Metastatic Pancreatic Carcinoma in the Ovary (tissue), 1 donor: ENCODE results near the gene FXYD2.

DNA sequence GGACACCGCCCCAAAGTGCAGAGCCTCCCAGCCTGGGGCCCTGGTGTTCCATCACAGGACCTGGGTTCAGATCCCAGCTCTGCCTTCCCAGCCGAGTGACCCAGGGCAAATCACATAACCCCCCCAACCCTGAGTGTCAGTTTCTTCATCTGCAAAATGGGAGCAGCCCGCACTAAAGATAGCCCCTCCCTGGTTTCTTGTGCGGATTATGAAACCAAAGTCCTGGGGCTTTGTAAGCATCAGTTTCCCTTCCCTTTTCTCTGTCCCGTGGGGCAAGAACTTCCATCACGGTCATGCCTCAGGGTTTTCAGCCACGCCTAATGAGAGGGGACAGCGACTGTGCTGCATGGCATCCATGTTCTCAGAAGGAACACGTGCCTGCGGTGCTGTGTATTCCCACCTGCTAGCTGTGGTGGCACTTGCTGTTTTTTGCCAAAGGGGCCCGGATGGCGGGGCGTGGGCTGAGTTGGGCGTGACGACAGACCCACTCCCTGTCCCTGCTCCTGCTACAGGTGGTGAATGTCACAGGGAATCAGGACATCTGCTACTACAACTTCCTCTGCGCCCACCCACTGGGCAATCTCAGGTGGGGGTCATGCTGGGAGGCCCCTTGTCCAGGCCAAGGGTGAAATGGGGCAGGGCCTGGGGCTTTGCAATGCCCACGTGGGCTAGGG, 9.6 kb upstream of the TAGLN start:
- PRO-cap: no peak

GRCh38 chr11:117203733-117203930, 4.5 kb downstream of the TAGLN start:
- PRO-cap: no peak

- PRO-cap: no peak
Measured at GRCh38 chr11:117218620-117218966, 13.3 kb downstream of the PCSK7 start.

- PRO-cap: no peak
Measured at GRCh38 chr11:117300639-117301045, 15.4 kb downstream of the BACE1 start.

GRCh38 chr11:117309113-117309742, 6.8 kb downstream of the BACE1 start:
- PRO-cap: no peak

GRCh38 chr11:117328409-117328801, 751 bp downstream of the CEP164 start:
- PRO-cap: no peak

DNA sequence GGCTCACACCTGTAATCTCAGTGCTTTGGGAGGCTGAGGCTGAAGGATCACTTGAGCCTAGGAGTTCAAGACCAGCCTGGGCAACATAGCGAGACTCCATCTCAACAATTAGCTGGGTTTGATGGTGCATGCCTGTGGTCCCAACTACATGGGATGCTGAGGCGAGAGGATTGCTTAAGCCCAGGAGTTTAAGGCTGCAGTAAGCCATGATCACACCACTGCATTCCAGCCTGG, 62.6 kb downstream of the CEP164 start:
- PRO-cap: no peak

DNA sequence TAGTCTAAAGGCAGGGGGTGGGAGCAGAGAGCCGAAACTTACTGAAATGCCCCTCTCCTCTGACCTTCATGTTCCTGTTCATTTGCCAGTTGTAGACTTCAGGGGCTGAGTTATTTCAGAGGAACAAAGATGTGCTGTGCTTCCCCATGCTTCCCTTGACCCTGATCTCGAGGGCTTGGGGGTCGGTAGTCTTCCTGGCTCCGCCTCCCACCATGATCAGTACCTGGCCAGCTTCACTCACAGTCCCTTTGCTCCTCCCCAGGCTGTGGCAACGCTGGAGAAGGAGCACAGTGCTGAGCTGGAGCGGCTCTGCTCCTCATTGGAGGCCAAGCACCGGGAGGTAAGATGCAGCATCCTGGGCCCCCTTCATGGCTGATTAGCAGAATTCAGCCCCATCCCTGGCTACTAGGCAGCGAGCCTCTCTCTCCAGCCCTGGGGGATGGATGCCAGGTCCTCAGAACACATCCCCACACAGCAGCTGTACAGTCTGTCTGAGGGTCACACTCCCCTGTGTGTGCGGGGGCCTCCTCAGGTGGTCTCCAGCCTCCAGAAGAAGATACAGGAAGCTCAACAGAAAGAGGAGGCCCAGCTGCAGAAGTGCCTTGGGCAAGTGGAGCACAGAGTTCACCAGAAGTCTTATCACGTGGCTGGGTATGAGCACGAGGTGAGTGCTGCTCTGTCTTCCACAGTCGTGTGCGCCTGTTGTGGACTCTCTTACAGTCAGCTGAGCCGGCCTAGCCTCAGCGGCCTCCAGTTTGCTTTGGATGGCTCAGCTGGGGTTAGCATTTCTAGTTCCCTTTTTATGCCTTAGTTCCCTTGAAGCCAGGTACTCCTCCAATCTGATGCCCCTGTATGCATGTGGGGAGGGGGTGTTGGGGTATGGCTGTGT, 64.6 kb downstream of the CEP164 start:
- PRO-cap: no peak

DNA sequence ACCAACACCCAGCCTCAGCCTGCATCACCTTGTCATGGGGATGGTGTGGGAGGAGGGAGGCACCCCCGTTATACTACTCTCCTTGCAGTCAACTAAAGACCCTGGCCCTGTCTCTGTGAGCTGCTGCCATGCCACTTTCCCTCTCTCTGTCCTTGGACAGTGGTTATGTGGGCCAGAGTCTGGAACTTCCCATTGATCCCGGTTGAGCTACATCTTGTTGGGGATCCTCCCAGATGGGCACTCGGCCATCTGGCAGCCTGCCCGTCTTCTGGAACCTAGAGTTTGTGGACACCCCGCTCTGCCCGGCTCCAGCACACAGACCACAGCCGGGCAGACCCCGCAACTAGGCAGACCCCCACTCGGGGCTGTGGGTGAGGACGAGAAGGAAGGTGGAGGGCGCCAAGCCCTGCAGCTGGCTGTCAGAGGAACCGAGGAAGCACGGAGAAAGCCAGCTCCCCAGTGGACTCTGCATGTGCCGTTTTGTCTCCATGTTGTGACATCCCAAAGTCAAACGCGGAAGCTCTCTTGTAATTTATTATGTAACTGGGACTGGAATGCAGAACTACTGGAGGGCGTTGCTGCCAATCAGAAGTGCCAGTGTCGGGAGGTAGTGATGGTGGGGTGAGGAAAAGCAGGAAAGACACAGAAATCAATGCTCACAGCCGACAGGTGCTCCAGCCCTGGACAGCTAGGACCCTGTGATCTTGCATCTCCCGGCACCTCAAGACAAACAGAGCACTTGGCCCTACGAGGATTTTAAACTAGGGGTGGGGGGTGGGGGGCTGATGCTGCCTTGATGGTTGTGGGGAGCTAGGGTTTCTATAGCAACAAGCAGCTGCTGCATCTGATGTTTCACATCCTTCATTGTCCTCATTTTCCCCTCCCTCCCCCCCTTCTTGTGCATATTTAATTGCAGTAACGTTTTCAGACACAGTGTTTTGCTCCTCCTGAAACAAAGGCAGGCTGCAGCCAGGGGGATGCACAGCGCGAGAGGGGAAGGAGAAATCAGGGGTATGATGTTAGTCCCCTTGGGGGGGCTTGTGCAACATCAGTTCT, 207.8 kb downstream of the CEP164 start:
- PRO-cap: bidirectional peak, plus-strand start at position 613 of the sequence, minus-strand start at position 495 of the sequence

GRCh38 chr11:117823904-117825046, at the start of gene FXYD2:
Gene FXYD2, minus strand, starts transcription at chr11:117824744.
- PRO-cap: no peak

DNA sequence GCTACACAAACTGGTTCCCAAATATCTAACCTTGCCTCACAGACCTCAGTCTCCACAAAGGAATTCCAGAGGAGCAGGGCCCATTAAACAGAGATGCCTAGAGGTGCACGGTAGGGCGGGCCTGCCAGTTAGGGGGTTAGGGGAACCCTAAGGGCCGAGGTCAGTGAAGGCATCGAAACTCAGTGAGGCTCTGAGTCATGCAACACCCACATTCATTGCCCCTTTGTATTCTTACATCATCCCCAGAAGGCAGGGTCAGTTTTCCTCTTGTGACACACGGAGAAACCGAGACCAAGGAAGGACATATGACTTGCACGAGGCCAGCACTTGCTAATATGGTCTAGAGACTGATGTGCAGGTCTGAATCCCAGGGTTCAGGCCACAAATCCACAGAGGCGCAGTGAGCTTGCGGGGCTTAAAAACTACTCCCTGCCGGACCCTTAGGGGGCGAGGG, 17.5 kb upstream of the FXYD2 start:
- PRO-cap: no peak

DNA sequence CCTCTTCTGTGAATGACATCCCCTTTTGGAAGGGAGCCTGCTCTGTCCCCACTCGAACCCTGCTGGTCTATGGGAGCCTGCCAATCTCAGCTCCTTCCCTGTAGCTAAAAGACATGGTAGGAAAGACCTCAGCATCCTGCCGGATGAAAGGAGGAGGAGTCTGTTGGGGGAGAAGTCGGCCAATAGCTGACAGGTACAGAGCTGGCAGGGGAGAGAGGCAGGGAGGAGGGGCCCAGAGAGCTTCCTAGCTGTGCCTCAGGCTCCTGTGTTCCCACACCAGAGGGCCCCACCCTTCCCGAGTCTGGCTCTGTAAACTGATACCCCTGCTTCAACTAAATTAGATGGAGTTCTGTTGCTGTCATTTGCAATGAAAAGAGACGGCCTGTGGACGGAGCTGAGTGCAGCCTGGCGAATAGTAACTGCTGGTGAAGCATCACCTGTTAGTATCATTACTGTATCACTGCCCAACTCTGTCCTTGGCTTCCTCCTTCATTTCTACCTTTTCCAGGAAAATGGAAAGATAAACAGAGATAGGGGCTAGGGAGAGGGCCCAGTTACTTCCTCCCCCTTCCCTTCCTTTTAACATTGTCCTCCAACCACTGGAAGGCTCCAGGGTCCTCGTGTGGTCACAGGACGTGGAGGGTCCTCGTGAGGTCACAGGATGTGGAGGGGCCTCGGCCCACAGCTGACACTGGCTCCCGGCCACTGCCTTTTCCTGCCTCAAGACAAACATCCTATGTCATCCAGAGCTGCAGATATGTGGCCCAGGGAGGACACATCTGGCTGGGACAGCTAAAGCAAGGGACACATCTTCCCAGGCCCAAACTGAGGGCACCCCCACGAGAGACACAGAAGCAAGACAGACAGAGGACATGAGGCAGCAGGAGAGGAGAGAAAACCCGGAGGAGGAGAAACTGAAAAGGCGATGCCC, 15.0 kb downstream of the FXYD6 start:
- PRO-cap: no peak

DNA sequence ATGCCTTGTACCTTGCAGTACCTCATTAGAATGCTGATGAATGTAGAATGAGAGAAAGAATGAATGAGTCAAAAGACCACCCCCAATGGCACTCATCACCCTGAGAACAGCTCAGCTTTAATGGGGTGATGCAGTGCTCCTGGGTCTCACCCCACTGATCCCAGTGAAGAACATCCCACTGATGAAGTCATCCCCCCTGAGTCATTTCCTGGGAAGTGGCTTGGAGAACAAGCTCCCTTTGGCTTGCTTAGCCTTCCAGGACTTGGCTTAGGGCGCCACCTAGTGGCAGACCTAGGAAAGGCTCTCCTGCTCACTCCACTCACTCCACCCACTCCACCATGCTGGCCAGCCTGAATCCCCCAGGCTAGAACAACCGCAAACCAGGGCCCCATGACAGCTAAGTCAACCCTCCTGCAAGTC, 17.6 kb upstream of the TMPRSS13 start:
- PRO-cap: no peak

DNA sequence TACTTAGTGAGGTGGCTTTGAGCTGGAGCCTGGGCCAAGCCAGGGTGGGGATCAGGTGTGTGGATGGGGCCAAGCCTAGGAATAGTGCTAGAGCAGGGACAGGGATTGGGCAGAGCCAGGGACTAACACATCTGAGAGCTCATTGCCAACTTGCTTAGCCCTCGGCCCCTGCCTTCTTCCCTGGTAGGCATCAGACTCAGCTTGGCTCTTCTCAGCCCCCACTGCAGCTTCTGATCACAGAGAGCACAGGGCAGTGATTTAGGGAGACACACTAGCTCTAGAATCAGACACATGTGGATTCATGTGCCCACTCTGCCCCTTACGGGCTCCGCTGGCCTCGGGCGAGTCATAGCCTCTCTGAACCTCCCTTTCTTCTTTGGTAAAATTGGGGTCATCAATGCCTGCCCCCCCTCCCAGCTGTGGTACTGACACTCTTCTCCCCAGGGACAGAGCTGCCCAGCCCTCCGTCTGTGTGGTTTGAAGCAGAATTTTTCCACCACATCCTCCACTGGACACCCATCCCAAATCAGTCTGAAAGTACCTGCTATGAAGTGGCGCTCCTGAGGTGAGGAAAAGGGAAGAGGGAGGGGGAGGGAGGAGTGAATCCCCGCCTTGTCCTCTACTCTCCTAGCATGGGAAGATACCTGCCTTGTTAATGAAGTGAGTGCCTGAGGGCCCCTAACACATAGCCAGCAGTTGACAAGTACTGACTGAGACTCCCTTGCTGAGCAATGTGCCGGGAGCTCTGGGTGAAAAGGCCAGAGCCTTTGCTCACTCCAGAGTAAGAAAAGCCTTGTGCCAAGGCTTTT, 1.9 kb downstream of the IL10RA start:
- PRO-cap: no peak

- PRO-cap: unidirectional peak, minus-strand start at chr11:118012314
Measured at GRCh38 chr11:118011784-118012828, 25.9 kb downstream of the IL10RA start.

- PRO-cap: no peak
Measured at GRCh38 chr11:118106767-118107119, 20.0 kb upstream of the SMIM35 start.

- PRO-cap: no peak
Measured at GRCh38 chr11:118112880-118113521, 26.2 kb upstream of the SMIM35 start.

DNA sequence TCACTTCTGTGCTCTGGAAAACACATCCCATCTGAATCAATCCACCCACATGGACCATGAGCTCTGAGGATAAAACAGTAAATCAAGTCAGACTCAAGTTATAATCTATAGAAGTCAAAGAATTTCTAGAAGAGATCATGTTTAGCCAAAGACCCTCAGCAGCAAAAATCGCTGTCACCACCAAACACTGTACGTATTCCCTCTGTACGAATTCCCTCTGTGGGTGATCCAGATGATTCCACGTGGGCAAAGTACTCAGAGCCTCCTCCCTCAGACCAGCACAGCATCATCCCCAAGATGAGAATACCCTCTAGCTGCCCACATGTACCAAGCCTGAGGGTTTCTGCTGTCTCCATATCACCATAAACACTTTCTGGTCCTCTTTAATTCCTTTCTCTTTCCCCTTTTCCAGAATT, 18.9 kb downstream of the JAML start:
- PRO-cap: no peak

DNA sequence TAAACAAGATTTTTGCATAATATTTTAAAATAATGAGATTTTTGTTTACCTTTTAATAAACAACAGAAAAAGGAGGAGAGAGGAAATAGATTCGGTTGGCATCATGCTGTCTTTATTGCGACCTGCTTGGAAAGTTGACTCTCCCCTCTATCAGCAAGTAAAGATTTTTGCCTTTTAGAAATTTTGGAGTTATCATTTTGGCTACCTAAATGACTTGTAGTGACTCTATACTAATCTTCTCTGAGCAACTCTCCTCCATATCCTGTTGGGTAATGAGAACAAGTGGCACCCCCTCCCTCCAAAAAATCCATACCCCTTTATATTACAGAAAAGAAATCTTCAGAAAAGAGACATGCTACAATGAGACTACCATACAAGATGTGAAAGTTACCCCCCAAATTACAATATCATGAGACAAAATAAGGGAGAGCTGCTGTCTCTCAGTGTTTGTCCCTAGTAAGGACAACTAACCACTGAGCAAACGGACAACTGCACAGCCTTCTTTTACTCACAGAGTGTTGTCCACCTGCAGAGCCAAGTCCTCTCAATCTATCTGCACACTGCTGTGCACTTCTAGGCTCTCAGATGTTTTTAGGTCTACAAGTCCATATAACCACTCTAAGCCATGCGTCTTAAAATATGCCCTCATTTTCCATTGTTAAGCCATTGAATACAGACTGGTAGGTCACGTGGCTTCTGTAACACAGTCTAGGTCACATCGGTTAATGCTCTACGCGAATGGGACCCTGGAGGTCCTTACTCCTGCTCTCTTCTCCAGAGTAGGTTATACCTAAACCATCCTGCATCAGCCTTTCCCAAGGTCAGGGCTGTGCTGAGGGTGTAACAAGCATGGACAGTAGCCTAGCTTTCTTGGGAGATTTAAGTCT, 1.1 kb downstream of the JAML start:
- PRO-cap: no peak

DNA sequence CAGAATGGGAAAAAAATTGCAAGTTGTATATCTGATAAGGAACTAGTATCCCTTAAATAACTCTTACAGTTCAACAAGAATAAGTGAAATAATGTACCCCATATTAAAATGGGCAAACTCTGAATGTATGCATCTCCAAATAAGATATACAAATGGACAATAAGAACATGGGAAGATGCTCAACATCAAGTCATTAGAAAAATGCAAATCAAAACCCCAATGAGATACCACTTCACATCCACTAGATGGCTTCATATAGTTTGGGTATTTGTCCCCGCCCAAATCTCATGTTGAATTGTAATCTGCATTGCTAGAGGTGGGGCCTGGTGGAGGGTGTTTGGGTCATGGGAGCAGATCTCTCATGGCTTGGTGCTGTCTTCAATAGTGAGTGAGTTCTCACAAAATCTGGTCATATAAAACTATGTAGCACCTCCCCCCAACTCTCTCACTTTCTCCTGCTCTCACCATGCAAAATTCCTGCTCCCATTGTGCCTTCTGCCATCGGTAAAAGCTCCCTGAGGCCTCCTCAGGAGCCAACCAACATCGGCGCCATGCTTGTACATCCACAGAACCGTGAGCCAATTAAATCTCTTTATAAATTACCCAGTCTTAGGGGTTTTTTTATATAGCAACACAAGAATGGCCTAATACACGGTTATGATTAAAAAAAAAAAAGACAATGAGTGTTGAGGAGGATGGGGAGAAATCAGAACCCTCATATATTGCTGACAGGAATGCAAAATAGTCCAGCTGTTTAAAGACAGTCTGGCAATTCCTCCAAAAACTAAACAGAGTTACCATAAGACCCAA, 5.5 kb downstream of the MPZL2 start:
- PRO-cap: no peak